H4 (cell line): ENCODE data around the genes PNLIPRP3 and HSPA12A.

GRCh38 chr10:114046805-114047405 is 3.2 kb downstream of the ADRB1 start:
- RAMPAGE, long total RNA: no peak

DNA sequence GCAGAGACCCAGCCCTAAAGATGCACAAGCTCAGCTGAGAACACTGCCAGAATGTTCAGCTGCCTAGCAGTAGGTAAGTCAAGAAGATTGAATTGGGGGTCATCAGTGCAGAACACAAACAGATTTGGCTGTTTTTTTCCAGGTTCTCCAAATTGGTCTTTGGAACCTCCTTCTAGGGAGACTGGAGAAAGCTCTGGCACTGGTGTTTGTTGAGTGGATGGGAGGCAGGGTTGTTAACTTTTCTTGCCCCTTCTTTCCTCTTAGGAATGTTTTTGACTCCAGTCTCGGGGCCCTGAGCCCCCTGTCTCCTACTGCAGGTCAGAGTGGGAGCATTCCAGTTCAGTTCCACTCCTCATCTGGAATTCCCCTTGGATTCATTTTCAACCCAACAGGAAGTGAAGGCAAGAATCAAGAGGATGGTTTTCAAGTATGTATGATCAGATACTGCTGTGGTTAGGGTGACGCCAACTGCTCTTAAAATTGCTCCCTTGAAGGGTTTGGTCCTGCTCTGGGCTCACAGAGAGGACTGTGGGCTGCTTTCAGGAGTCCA is 21.9 kb downstream of the VWA2 start:
- RAMPAGE, long total RNA: no peak

GRCh38 chr10:114303927-114304522 is 65.0 kb downstream of the VWA2 start:
- RAMPAGE, long total RNA: no peak

DNA sequence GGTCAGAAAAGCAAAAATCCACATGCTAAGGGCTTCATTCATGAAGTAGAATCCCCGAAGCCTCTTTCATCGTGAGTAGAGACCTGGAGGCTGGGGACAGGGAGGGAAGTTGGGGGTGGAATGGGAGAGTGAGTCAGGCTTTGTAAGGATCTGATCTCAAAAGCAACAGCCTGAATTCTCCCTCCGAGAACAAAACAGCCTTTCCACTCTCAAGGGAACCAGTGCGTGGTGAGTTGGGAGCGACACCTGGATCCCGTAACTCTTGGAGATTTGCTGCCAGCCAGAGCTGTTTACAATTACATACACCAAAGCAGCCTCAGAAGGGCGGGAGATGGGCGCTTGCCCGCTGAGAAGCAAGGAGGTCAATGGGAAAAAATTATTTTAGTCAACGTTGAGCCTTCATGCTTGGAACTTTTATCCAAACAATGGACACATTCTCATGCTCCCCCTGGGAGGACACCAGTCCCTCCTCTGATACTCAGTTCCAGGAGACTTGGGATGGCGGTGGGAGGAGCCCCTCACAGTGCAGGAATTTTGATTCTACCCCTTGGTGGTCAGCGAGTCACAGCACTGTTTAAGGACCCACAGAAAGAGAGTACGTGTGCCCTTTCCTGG is 10.7 kb downstream of the AFAP1L2 start:
- RAMPAGE, long total RNA: no peak

- RAMPAGE, long total RNA: no peak
Measured at GRCh38 chr10:114427003-114427365, 22.7 kb upstream of the AFAP1L2 start.

- RAMPAGE, long total RNA: no peak
Measured at GRCh38 chr10:114427430-114428048, 23.2 kb upstream of the AFAP1L2 start.

- RAMPAGE, long total RNA: no peak
Measured at GRCh38 chr10:114489564-114490367, 85.5 kb upstream of the AFAP1L2 start.

DNA sequence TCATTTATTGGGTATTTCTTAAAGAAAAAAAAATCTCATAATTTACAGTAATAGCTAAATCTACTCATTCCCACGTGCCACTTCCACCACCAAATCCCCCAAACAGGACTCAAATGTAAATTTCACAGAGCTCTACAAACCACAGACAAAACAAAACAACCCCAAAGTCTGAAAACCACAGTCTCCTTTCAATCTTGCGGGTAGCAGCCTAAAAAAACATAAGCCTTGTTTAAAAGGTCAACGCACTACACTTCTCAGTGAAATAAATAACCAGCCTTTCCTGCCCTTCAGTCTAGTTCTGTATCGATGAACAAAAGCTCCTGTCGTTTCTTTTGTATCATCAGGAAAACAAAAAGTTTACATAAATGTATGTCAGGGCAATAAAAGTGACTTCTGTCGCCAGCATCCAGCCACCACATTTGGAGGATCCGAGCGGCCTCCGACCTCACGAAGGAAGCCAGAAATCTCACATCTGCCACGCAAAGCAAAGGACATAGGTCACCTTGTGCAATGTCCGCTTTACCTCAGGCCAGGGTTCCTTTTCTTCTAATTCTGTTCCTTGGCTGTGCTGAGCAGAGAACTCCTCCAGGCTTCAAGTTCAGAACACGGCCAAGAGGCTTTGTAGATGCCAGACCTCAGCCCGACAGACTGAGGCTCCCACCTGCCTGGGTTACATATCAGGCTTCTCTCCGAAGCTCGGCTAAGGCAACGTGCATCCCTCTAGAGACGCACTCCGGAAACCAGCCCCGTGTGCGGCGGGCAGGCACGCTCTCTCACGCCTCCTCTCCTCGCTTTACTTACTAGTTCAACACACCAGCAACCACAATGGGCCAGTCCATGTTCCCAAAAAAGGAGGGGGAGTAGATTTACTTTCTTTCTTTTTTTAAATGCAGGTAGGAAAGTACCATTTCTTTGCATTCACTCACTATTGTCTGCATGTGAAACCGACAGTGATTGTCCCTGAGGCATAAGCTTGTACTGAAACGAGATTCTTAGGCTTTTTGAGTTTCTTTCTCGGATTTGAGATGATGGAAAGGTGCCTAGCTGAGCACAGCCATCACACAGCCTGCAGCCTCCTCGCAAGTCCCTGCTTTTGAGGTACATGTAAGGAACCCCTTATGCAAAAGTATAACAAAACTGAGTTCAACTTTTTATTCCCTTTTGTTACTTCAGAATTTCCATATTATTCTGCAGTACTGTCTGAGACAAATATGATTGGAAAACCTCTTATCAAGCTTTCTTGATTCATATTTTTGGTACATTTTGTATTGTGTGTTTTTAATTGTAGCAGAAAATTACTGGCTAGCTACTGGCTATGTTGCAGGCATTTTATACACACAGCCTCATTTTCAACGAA is 122.3 kb upstream of the AFAP1L2 start:
- RAMPAGE, long total RNA: no peak

- RAMPAGE, long total RNA: no peak
Measured at GRCh38 chr10:114576789-114577584, 81.1 kb downstream of the ABLIM1 start.

- RAMPAGE, long total RNA: no peak
Measured at GRCh38 chr10:114682086-114682602, 24.1 kb upstream of the ABLIM1 start.

- RAMPAGE, long total RNA: no peak
Measured at GRCh38 chr10:114748514-114749475, 72.8 kb upstream of the FHIP2A start.

GRCh38 chr10:114810990-114811253 is 10.7 kb upstream of the FHIP2A start:
- RAMPAGE, long total RNA: no peak

DNA sequence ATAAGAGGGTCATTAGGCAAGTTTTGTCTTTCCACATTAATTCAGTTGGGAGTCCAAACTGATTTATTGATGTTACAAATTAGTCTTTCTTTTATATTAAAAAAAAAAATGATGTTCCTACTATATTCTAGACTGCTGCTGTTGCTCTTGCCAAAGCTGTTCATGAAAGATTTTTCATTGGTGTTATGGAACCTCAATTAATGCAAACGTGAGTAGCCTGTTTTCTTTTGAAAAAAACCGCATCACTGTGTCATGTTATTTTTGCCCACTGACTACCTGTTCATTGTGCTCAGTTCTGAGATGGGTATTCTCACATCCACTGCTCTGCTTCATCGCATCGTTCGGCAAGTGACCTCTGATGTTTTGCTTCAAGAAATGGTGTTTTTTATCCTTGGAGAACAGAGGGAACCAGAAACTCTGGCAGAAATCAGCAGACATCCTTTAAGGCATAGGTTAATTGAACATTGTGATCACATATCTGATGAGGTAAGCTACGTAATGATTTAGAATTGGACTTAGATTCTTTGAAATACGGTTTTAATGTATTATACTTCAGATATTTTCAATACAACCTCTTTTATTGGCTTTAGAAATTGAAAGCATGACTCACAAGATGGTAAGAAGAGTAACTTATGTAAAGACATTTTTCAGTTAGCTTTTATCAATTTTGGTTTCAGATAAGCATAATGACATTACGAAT is 24.5 kb downstream of the FHIP2A start:
- RAMPAGE, long total RNA: no peak

DNA sequence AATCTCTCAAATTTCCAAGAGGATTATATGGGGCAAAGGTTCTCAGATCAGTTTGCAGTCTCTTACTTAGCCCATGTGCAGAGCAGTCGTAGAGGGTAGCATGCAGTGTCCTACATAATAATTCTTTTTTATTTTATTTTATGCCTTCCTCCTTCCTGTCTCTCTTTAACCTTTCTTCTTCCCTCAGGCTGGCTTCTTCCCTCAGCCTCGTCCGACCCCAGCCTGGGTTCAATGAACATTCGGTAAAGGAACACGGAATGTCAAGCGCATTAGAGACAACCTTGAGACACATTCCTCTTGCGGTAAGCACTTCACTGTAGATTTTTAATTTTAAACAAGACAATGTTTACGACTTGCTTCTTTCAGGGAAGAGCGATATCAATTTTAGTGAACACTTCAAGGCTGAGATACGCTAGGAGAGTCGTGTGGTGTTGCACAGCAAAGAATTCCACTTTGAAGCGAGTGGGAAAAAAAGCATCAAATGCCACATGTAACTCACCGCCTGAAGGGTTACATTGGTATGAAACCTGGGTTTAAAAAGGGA is 69.0 kb upstream of the ATRNL1 start:
- RAMPAGE, long total RNA: no peak

DNA sequence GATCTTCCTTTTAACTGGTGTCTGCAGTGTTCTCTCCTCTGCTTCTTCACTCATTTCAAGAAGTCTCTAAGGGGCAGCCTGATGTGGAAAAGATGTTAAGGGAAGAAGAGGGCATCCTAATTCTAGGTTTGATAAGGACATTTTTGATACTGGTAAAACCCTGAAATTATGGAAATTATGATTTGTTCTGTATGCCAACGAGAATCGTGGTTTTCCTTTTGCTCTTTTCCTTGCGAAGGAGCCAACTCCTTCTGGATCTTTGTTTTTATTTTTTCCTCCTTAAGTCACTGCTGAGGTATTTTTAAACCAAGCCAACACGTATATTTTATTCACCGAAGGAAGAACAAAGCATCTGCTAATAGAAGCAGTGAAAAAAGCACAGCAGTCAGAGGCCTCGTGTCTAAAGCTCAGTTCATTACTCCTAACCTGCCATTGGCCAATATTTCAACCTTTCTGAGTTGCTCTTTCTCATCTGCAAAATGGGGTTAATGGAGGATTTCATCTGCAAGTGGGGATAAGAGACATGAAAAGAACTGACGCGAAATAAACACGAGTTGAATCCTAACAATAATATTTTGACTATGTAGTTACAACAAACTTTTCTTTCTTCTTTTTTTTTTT is 1.5 kb upstream of the ATRNL1 start:
- RAMPAGE, long total RNA: no peak

DNA sequence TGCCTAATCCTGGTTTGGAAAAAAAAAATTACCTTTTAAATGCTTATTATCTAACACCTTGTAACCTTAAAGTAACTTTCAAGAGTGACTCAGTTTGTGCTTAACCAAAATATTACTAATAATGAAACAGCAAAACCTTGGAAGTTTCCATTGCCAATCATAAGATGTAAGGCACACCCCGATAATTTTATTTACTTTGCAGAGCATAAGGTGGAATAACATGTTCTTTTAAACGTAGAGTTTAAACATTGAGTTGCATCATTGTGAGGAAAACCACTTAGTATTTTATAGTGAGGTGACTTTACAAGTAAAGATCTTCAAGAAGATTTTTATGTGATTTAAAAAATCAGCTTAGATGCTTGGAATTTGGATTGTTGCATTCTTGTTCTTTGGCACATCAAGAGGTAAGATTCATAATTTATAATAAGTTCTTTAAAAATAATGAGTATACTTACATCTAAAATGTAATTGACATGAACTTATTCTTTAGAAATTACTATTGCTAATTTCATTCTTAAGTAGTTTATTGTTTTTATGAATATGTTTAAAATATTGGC is at the start of gene PNLIPRP3:
Gene PNLIPRP3 (plus strand): TSS at position 190 of the 557 bp plus-strand sequence.
- RAMPAGE, long total RNA: no peak

GRCh38 chr10:116737635-116738216 is 4.6 kb downstream of the HSPA12A start:
- RAMPAGE, long total RNA: no peak

DNA sequence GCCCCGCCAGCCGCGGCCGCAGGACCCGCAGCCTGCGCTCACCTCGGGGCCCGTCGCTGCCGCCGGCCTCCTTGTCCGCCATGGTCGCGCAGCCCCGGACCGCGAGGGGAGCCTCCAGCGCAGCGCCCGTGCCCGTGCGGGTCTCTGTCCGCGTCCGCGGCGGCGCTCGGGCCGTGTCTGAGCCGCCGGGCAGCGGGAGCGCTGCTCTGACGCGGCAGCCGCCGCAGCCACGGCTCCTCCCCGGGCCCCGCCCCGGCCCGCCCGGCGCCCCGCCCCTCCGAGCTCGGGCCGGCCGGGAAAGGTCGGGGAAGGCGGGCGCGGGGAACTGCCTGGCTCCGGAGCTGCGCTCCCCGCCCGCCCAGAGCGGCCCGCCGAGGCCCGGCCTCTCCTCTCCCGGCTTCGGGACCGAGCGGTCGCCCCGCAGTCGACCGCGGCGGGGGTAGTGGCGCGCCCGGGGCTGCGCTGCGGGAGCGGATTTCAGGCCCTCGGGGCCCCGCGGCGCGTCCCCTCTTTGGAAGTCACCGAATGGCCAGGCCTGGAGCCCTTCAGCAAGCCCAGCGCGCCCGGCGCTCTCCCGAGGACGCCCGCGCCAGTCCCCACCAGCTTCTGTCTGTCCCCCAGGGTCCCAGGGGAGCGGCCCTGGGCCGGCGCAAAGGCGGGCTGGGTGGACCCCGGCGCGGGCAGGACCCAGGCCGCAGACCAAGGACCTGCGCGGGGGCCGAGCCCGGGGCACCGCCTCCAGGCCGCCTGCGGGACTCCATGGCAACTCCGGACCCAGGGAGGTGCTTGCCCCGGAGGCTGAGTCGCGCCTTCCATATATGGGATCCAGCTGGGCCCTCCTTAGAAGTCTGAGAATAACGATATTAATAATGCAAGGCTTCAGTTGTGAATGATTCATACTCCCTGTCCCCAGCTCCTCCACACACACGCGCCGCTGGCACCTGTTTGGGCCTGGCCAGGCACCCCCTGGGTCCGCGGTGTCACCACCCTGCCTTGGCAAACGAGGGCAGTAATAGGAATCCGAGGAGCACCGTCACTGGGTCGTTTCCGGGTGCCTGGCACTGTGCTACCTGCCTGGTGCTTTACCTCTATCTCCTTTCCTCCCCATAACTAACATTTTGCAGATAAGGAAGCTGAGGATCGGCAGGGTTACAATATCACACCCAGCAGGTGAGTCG is at the start of gene HSPA12A:
Gene HSPA12A (minus strand): TSS at position 179 of the 1,178 bp plus-strand sequence.
- RAMPAGE, long total RNA: no peak

GRCh38 chr10:116771082-116771792 is 28.9 kb upstream of the HSPA12A start:
- RAMPAGE, long total RNA: no peak

- RAMPAGE, long total RNA: no peak
Measured at GRCh38 chr10:116850067-116850422, 746 bp downstream of the ENO4 start.